ENCODE results near the genes FRMD7 and HPRT1.

- PRO-cap, result no peak
- RAMPAGE, long total RNA, 2 experiments, result no peak in any of the 2 experiments
These were observed 32.5 kb downstream of the OCRL start for GRCh38 chrX:129572501-129572991.

DNA sequence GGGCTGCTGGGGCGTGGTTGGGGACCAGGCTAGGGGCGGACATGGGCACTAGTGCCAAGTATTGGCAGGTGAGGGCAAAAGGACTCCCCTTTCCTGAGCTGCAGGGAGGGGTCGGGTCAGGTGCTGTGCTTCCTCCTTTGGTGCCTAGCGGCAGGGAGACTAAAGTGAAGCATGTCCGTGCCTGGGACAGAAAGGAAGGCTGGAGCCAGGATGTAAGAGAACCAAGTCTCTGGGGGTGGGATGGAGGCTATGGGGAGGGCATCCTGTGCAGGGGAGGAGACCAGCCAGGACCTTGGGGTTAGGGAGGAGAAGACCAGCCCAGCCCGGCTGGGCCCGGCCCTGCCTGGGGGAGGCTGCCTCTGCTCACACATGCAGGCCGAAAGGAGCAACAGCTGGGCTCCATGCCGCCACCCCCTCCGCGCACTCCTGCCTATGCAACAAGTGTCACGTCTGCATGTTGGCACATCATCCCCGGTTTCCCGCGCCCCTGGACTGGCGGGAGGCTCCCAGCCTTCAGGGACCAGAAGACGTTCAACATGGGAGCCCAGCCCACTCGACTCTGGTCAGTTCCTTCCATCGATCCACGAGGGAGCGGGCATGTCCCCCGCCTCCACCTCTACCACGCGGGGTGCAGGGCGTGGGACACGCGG, 1.0 kb downstream of the APLN start:
- PRO-cap, result no peak
- RAMPAGE, long total RNA, 2 experiments, result no peak in any of the 2 experiments

GRCh38 chrX:129759399-129760375, 20.1 kb upstream of the SASH3 start:
- PRO-cap, result no peak
- RAMPAGE, long total RNA, 2 experiments, result no peak in any of the 2 experiments

GRCh38 chrX:129794348-129794926, 14.7 kb downstream of the SASH3 start:
- PRO-cap, result no peak
- RAMPAGE, long total RNA, 2 experiments, result no peak in any of the 2 experiments

DNA sequence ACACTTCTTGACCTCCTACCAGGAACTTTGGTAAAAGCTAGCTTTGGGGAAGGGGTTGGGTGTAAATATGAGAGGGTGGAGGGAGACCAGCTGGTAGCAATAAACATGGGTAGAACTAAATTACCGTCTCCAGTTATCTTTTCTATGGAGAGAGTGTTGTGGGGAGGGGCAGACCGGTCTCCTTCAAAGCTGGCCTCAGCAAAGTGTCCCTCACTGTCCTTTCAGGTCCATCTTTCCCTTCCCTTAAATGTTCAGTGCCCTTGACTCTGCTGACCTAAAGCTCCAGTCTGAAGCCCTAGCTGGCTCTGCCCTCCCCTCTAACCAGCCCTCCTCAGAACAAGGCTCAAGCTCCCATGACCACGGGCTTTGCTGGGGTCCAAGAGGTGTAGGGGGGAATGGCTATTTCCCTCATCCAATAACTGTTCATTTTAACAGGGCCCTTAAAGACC, 15.4 kb downstream of the SASH3 start:
- PRO-cap, result no peak
- RAMPAGE, long total RNA, 2 experiments, result no peak in any of the 2 experiments

- PRO-cap, result no peak
- RAMPAGE, long total RNA, 2 experiments, result no peak in any of the 2 experiments
These were observed 33.4 kb downstream of the BCORL1 start for GRCh38 chrX:130015760-130016365.

DNA sequence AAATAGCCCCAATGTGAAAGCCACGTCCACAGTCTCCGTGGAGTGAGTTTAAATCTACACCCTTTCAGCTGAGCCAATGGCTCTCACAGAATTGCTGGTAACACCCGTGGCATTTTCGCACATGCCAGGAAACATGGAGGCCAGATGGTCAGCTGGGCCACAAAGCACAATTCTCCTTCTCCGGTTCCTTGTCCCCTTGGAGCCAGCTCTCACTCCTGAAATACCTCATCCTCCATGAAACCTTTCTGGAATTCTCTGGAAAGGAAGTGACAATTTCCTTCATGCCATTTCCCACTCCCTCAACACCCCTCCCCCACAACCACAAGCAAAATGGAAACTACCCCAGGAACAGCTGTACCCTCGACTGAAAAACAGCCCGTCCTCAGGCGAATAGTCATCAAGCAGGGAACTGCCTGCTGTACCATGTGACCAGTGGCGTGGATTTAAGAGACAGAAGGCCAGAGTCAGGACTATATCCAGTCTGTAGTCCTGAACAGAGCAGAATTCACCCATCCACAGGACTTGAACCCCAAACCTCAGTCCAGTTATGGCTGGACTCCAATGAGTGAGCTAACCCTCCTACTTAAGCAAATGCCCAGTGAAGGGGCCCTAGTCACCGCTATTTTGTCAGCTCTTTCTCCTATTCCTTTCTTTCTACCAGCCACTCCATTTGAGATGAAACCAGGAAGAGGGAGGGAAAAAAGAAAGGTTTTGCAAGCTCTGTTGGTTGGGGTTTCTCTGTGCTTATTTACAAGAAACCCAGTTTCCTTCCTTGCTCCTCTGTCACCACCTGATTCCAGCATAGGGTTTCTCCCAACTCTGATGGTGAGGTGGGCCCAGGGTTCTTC, 24.6 kb downstream of the ELF4 start:
- PRO-cap, result no peak
- RAMPAGE, long total RNA, 2 experiments, result no peak in any of the 2 experiments

DNA sequence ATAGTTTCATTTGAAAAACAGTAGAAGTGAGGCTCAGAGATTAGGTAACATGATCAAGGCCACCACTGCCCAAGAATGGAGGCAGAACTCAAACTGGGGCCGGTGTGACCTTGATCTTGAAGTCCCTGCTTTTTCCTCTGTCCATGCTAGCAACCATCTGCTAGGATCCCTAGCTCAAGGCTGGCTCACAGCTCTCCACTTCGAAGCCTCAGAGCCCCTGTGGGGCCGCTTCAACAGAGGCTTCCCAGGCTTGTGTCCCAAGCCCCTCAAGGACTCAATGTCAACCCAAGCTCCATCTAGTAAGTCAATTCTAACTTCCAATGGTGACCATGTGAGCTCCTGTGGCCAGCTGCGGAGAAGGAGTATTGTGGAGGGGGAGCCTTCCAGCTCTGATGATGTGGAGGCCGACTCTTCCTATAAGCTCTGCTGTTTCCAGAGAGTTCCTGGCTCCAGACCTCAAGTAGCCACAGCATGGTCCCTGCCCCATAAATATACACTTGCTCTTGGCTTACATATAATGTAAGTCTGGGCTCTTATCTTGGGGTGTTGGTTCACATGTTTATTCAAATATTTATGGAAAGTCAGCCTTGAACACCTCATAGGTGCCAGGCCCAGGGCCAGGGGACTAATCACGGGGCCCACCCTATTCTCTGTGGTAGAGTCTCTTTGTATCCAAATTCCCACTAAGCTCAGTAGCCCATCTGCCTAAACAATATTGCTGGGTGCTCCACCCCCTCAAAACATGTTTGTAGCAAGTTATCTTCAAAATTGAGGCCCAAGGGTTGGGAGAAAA, 14.8 kb downstream of the ELF4 start:
- PRO-cap, result no peak
- RAMPAGE, long total RNA, 2 experiments, result no peak in any of the 2 experiments

DNA sequence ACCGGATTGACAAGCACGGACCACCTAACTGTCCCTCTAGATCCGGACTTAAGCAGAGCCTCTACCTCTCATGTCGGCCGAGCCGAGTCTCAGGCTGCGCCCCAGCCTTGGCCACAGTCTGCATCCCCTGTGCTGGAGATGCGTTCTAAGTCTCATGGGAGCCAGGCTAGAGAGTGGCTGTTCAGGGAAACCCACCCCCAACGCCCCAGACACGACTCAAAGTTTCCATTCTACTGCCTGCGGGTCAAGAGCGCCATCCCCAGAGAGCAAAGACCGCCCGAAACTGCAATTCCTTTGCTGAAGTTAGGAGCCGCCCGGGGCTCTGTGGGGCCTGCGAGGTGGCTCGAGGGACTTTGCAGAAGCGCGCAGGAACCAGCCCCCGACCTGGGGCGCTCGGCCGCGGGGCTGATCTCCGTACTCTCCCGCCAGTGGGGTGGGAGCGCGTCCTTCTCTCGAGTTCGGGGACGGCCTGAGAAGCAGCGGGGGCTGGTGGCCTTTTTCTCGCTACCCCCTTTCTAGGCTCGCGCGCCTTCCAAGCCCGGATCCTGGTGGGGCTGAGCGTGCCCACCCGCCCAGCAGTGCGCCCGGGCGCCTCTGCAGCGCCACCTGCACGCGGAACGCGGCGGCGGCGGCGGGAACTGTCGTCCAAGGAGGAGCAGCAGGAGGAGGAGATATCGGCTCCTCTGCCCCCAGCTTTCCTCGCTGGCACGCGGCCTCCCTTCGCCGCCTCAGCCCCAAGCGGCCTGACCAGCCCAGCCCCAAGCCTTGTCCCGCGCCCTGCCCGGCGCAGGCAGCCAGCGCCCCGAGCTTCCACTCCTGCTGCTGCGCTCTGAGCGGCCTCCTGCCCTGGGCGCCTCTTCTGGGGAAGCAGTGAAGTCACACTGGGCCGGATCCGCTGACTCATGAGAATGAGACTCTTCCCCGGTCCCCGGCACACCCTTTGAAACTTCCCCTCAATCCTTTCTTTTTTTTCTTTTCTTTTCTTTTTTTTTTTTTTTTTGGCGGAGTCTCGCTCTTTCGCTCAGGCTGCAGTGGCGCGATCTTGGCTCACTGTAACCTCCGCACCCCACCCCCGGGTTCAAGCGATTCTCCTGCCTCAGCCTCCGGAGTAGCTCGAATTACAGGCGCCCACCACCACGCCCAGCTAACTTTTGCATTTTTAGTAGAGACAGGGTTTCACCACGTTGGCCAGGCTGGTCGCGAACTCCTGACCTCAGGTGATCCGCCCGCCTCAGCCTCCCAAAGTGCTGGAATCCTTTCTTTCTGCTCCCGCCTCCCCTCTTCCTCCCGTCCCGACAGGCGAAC, 10.4 kb upstream of the ELF4 start:
- PRO-cap, result unidirectional peak, minus-strand start at position 848 of the sequence
- RAMPAGE, long total RNA, 2 experiments, result no peak in any of the 2 experiments

- PRO-cap, result no peak
- RAMPAGE, long total RNA, 2 experiments, result no peak in any of the 2 experiments
These were observed 1.3 kb downstream of the ZNF280C start for GRCh38 chrX:130267338-130267826.

DNA sequence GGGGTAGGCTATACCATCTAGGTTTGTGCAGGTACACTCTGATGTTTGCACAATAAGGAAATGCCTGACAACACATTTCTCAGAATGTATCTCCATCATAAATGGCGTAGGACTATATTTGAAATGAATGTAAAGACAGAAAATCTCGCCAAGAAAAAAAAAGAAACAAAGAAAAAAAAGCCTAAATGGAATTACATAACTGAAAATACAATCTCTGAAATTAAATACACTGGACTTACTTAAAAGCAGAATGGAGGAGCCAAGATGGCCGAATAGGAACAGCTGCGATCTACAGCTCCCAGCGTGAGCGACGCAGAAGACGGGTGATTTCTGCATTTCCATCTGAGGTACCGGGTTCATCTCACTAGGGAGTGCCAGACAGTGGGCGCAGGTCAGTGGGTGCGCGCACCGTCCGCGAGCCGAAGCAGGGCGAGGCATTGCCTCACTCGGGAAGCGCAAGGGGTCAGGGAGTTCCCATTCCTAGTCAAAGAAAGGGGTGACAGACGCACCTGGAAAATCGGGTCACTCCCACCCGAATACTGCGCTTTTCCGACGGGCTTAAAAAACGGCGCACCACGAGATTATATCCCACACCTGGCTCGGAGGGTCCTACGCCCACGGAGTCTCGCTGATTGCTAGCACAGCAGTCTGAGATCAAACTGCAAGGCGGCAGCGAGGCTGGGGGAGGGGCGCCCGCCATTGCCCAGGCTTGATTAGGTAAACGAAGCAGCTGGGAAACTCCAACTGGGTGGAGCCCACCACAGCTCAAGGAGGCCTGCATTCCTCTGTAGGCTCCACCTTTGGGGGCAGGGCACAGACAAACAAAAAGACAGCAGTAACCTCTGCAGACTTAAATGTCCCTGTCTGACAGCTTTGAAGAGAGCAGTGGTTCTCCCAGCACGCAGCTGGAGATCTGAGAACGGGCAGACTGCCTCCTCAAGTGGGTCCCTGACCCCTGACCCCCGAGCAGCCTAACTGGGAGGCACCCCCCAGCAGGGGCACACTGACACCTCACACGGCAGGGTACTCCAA, 34.9 kb downstream of the OR13H1 start:
- PRO-cap, result no peak
- RAMPAGE, long total RNA, 2 experiments, result no peak in any of the 2 experiments

DNA sequence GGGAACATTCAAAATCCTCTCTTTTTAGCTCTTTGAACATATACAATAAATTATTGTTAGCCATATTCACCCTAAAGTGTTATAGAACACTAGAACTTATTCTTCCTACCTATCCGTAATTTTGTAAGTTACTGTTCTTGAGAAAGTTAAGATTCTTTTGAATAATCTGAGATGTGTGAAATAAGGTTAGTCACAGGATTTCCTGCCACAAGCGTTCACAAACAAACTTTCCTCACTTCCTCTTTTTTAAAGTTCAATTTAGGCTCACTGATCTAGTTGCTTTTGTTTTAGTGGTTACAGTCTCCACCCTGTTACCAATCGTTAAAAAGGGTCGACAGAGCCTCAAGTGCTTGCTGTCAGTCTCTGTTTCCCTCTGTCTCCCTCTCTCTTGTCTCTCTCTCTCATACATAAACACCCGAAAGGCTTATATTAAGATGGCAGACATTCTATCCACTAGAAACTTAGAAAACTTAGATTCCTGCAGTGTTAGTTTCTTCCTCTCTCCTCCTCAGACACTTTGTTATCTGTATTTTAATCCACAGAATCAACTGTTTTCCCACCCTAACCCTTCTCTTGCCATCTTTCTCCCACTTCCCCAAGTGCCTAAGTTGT, 35.8 kb upstream of the STK26 start:
- PRO-cap, result no peak
- RAMPAGE, long total RNA, 2 experiments, result no peak in any of the 2 experiments

- PRO-cap, result no peak
- RAMPAGE, long total RNA, 2 experiments, result no peak in any of the 2 experiments
These were observed at the start of gene FRMD7 for GRCh38 chrX:132127592-132128028. FRMD7 (minus strand) TSS chrX:132128020.

DNA sequence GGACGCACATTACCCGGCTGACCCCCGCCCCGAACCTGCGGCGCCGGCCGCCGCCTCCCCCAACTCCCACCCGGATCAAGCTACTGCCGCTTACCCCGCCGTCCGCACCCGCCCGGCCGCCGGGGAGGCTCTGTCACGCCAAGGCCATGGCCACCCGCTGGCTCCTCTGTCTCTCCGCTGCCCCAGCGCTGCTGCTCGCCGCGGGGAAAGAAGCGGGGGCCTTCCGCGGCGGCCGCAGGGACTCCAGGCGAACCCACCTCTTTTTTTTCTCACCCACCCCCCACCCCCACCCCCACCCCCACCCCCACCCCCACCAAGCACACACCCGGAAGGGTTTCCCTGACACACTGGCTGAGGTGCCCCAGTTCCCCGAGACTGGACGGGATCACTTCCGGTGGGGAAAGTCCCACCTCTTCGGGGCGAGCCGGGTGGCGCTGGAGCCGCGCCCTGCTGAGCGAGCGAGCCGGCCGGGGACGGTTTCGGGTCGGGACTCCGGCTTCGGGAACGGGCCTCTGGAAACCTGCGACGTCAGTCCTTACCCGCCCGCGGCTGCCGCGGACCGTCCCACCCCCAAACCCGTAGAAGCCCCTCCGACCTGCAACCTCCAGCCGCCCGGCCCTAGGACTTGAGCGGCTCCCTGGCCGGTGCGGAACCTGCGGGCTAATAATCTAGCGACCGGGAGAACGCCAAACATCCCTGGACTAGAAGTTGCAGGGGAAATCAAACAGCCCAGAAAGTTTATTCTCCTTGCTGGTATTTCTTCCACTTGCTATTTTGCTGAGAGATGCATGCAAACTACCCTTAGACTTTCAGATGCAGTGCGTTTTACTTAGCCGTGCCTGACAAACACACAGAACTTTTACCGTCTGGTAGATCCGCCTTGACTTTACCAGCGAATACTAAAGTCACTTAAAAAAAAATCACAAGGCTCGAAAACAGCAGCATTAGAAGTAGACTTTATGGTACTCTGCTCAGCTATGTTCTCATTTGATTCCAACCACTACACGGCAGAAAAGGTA, 1.1 kb downstream of the RAP2C start:
- PRO-cap, result bidirectional peak, plus-strand start at position 417 of the sequence, minus-strand start at position 349 of the sequence
- RAMPAGE, long total RNA, 2 experiments, result start-site peak on the plus strand in 2 of 2 experiments, centred at positions 433 to 439 of the sequence, 40 to 50 reads per replicate

DNA sequence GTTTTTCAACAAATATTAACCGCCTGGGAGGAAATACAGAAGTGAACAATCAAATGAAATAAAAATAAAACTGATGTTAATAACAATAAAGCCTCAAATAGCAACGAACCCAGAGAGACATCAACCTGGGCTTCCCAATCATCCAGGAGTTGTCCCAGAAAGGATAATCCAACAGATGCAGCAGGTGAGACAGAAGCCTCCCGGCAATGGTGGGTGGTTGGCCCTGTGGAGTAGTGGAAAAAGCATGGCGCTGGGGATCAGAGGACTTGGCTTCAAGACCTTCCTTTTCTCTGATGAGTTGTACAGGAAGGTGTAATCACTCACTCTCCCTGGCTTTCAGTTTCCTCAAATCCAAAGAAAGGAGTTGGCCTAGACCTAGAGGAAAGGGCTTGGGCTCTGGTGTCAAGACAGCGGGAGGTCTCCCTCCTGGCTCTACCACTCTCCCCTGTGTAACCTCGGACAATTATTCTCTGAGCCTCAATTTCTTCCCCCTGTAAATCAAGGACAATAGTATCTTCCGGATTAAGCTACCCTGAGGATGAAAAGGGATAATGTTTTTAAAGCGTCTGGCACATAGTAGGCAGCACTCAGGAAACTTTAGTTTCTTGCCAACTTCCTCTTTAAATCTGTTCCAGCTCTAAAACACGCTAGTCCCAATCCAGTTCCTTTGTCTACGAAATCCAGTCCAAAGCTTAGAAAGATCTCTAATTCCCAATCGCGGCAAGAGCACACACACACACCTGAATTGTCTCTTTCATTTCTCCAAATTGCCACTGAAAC, 29.7 kb upstream of the GPC4 start:
- PRO-cap, result no peak
- RAMPAGE, long total RNA, 2 experiments, result no peak in any of the 2 experiments

GRCh38 chrX:133496048-133496336, 80.7 kb upstream of the GPC4 start:
- PRO-cap, result no peak
- RAMPAGE, long total RNA, 2 experiments, result no peak in any of the 2 experiments

DNA sequence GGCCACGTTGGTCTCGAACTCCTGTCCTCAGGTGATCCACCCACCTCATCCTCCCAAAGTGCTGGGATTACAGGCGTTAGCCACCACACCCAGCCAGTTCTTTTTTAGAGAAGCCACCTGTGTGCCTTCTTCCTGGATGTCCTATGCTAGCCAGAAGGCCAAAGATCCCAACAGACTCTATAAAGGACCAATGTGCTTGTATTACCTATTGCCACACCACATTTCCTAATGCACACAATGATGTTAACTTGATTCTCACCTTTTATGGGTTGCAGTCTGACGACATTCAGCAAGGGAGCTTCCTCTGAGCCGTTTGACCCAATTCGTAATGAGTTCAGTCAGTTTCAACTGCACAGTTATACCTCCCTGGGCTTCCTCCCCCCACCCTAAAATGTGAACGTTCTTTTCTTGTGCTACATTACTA, 14.7 kb upstream of the GPC3 start:
- PRO-cap, result no peak
- RAMPAGE, long total RNA, 2 experiments, result no peak in any of the 2 experiments

DNA sequence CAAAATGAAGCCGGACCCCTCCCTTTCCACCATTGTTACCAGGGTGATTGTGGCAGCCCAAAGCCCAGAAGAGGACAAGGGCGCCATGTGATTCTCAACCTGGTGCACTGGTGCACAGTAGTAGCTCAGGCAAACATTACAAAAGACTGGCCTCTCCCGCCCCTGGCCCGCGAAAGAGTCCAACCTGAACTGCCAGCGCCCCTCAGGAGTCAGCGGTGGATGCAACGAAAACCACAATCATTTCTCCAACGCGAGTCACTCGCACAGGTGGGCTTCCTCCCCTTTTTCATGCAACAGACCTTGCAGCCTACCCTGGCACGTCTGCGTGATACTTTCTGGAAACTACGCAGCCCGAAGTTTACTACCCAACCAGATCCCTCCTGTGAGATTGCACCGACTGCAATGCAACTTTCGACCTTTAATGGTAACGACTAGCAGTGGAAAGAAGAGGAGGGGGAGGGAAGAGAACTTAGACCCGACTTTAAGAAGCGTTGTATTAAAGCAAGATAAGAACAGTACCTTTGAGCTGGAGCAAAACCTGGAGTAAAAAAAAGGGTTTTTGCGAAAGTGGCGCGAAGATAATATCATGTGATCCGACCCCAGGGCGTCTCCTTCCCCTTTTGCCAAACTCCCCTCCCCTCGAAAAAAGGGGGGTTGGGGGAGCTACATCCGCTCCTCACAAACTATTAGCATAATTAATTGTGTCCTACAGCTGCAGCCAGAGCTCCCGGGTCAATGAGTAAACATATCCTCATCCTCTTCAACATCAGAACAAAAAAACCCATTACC, 63.3 kb upstream of the CCDC160 start:
- PRO-cap, result no peak
- RAMPAGE, long total RNA, 2 experiments, result no peak in any of the 2 experiments

GRCh38 chrX:134459976-134460816, at the start of gene HPRT1:
HPRT1 (plus strand) TSS chrX:134460165.
- PRO-cap, result bidirectional peak, plus-strand start at chrX:134460171, minus-strand start at chrX:134460033
- RAMPAGE, long total RNA, 2 experiments, result start-site peak on the plus strand in 2 of 2 experiments, at chrX:134460132-134460277 at its widest, 8 to 30 reads per replicate

DNA sequence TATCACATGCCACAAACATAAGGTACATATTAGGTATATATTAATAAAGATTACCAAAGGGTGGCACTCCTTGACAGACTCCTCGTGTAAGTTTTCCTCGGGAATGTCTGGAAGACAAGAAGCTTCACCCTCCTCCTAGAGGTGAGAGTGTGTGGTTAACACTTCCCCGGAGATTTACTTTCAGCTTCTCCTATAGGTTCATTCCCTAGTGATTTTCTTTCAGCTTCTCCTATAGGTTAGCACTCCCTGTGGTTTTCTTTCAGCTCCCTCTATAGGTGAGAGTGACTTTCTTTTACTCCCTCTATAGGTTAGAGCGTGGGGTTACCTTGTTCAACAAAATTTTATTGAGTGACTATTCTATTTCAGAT, 32.8 kb downstream of the PABIR2 start:
- PRO-cap, result no peak
- RAMPAGE, long total RNA, 2 experiments, result no peak in any of the 2 experiments

Measured in lower leg skin (tissue), 2 donors.